Non-pigmented ciliary epithelial cell (primary cell): Measurements from ENCODE around the genes ARG1, ENPP3 and TAAR6.

DNA sequence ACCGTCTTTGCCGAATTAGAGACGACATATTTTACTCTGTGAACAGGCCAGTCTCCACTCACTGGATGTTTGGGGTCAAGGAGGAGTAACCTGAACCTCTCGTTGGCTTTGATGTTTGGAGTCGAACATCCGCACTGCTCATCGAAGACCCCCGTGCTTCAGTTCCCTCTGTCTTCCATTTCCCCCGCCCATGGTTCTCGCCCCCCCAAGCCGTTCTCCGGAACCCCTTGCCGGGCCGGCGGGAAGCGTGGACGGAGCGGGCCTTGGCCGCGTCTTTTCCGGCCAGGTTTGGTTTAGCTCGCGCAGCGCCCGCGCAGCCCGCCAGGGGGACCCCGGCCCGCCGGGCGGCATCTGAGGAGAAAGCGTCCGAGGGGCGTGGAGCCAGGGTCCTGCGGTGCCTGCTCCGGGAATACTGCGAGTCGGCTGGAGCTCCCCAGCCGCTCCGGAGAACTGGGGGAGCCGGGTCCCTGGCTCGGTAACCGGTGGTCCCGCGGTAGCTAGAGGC is 617 bp upstream of the TMEM200A start:
- RRBS = 2% methylated on average over 24 of the region's 45 CpGs

GRCh38 chr6:130827902-130828203 is 647 bp downstream of the SMLR1 start:
- RRBS = no CpG with 5 or more reads among the region's 5 CpGs

DNA sequence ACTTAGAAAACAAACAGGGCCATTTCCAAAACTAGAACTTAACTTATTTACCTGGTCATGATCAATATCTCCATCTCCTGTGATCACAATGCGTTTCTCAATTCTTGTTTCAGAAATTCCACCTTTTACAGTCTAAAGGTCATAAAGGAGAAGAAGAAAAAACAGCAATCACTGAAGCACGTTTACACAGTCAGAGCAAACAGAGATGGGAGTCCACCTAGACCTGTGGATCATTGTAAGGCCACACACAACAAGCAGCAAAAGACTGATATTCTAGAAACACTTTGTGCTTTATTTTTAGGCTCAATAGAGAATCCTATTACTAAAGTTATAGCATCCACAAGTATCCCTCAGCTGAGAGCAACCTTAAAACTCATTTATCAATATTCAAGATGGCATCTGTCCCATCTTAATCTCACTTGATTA is 36.4 kb downstream of the SMLR1 start:
- RRBS = no CpG with 5 or more reads among the region's 2 CpGs

DNA sequence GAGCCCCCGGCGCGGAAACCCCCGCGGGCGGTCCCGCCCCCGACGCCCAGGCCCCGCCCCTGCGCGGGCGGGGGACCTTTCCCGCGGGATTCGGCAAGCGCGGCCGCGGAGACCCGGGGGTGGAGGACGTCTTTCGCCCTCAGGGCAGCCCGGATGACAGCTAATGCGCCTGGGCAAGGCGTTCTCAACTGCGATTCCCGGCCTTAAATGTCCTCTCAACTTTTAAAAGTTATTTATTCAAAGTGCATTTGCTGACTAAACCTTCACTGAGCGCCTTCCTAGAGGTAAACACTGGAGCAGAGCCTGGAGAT is 243 bp upstream of the EPB41L2 start:
- RRBS = under 1% methylated on average over 10 of the region's 29 CpGs

DNA sequence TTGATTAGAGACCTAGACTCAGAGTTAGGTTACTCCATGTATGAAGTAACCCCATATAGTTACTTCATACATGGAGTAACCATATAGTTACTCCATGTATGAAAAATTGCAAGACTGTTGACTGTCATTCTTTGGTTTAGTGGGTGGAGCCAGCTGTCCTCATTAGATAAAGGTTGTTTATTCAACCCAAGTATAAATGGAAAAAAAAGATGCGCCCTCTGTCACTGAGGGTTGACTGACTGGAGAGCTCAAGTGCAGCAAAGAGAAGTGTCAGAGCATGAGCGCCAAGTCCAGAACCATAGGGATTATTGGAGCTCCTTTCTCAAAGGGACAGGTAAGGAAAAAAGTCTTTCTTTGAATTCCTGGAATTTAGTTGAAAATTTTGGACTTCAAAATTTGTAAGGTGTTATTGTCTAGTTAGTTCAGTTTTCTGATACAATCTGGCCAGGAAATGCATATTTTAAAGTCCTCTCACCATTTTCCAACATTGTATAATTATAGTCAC is at the start of gene ARG1:
ARG1 (plus strand) TSS at position 221 of the 505 bp plus-strand sequence.
- RRBS = no CpG with 5 or more reads among the region's 2 CpGs

DNA sequence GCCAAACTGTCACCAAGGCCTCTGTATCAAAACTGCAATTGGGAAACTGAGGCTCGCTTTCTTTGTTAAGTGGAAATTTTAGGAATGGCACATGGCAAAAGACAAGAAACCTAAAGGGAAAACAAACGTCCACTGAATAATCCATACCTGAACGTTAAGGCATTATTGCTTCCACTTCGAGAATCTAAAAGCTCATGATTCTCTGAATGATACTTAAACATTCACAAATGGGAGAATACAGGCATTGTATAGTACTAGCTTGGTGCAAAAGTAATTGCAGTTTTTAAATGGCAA is 7.1 kb downstream of the ARG1 start:
- RRBS = no CpG with 5 or more reads among the region's 4 CpGs

DNA sequence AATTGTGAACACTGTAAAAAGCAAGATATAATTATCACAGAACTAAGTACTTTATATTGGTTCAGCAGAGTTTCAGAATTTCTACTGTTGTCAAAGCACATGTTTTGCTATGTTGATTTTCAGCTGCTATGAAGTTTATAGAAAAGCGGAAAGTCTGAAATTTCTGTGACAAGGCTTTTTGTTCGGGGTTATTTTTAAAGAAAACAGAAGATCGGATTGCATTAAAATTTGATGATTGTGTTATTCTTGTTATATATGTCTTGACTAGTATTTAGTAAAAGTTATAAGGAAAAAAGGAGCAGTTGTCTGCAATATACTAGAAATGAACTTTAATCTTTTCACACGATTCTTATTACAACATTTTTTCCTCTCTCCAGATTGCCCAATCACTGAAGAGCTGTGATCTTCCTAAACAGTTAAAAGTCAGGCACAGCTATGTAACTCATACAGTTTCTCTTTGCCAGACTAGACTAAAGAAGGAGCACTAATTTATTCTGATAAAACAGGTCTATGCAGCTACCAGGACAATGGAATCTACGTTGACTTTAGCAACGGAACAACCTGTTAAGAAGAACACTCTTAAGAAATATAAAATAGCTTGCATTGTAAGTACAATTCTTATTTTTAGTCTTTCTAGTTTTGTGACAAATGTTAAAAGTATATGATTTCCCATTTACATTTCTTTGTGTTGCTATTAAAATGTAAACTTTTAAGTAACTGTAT is at the start of gene ENPP3:
ENPP3 (plus strand) TSS at position 445 of the 723 bp plus-strand sequence.
- RRBS = no CpG with 5 or more reads among the region's 6 CpGs

DNA sequence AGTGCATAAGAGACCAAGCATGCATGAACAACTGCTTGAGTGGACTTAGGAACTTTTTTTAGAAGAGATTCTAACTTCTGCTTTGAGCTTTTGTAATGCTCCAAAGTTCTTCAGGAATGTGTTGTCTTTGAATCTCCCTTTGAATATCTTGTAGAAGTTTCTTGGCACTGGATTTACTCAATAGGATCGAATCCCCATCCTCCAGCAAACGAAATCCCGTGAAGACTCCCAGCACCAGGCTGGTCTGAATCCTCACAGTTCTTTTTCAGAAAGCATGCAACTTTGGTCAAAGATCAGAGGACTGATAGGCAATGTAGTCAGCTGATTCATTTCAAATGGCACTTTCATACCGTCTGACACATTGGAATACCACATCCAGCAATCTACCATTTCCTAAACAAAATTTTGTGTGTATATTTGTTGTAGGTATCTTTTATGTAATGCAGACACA is 33.3 kb downstream of the ENPP1 start:
- RRBS = no CpG with 5 or more reads among the region's 4 CpGs

DNA sequence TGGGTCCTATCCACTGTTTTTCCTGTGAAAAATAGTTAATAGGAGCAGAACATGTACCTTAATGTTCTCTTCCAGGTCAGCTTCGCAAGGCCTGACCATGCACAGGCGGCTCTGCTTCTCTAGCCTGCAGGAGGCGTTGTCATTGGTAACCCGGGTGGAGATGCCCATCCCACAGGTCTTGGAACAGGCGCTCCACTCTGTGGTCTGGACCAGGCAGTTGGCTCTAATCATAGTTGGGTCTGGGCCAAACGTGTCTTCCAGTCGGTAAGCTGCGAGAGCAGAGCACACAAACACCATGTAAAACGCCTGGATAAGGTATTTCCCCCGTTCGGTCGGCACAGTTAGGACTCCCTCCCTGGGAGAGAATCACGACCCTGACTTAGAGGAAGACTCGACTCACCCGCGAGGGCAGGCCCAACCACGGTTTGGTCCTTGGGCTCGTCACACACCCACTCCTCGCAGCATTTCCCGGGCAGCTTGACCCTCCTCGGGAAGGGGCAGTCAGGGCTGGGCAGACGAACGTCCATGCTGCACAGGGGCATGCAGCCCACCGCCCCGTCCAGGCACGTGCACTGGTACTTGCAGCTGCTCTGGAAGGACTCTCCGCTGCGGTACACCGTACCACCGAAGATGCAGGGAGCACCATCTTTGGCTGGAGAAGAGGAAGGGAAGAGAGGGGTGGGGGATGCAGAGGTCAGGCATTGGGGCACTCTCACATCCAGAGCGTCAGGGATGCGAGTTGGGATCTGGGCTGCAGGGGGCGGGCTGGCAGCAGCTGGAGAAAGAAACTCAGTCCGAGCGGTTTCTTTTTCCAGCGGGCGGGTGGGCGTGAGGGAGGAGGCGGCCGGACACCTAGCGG is 1.1 kb downstream of the CCN2 start:
- RRBS = no CpG with 5 or more reads among the region's 41 CpGs

DNA sequence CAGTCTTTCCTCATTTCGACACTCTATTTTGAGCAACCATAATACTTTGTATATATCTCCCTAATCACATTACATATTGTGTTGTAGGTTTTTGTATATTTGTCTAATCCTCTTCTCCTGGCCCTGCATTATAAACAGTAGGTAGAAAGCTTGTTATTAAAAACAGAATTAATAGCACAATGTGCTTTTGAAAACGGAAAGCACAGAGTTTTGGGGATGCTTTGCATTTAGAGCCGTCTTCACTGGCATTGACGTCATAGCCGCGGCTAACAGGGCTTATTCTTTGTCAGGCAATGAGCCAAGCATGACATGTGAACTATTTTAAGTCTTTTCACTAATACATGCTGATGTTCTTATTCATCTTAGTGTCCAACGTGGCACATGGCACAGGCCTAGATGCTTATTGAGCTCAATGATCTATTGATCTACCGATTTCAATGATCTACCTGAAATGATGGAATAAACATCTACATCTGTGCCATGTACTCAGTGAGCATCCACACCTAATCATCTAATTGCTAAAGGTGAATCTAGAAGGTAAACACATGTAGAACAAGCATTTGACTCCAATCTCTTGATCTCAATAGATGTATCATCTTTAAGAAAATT is 47.4 kb upstream of the CCN2 start:
- RRBS = no CpG with 5 or more reads among the region's 8 CpGs

- RRBS = no CpG with 5 or more reads among the region's 7 CpGs
These were observed 112.3 kb upstream of the CCN2 start for GRCh38 chr6:132063149-132064185.

DNA sequence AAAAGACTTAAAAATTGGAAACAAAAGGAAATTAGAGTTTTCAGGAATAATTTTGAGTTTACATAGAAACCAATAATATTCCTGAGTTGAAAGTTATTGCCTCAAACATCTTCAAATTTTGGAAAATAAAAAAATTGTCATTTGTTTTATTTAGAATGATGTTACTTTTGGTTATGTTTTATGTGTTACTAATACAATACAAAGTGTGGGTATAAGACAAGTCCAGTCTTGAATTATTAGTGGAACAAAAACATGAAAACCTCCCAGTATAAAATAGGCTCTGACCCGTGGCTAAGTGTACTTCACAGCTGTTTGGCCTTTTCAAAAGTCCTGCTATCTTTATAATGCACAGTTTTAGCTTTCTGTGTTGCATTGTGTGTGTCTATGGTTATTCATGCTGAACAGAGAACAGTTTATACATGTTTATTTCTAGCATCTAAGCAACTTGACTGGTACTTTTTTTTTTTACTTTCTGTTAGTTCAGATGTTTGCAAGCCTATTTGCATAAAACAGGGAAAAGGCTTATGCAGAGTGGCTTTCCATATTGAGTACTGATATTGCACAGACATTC is 119.1 kb upstream of the CCN2 start:
- RRBS = no CpG with 5 or more reads among the region's 1 CpG

GRCh38 chr6:132153360-132153700 is 202.2 kb upstream of the CCN2 start:
- RRBS = no CpG with 5 or more reads among the region's 4 CpGs

- RRBS = no CpG with 5 or more reads among the region's 2 CpGs
These were observed 67.1 kb downstream of the MOXD1 start for GRCh38 chr6:132334112-132334687.

DNA sequence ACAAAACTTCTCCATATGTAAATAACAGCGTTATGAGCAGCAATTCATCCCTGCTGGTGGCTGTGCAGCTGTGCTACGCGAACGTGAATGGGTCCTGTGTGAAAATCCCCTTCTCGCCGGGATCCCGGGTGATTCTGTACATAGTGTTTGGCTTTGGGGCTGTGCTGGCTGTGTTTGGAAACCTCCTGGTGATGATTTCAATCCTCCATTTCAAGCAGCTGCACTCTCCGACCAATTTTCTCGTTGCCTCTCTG is at the start of gene TAAR6:
TAAR6 (plus strand) TSS at position 33 of the 254 bp plus-strand sequence.
- RRBS = no CpG with 5 or more reads among the region's 9 CpGs

GRCh38 chr6:132819287-132820403 is 5.3 kb downstream of the RPS12 start:
- RRBS = no CpG with 5 or more reads among the region's 10 CpGs

- RRBS = no CpG with 5 or more reads among the region's 5 CpGs
These were observed 179.0 kb upstream of the EYA4 start for GRCh38 chr6:133062106-133062685.

DNA sequence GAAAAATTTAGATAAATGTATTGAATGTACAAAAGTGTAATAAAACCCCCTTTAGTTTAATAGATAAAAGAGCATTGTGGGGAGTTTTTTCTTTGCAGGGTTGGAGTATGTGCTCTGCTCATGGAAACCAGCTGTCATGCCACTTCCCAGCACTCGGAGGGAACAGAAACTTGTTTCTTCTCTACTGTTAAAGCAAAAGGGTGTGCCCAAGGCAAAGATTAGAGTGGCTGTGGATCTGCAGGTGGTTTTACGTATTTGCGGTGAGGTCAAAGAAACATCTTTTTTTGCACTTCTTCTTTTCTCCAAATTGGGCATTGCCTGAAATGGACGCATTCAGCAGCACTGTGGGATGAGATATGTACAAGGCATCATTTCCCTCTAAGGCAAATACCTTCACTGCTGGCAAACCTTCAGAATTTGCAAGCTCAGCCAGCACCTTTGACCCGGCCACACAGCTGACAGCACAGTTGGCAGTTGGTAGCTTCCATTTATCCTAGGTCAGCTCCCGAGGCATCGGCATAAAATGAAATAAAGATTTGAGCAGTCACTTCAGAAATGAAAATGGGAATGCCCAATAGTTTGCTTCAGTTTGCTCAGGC is 178.4 kb upstream of the EYA4 start:
- RRBS = no CpG with 5 or more reads among the region's 7 CpGs

DNA sequence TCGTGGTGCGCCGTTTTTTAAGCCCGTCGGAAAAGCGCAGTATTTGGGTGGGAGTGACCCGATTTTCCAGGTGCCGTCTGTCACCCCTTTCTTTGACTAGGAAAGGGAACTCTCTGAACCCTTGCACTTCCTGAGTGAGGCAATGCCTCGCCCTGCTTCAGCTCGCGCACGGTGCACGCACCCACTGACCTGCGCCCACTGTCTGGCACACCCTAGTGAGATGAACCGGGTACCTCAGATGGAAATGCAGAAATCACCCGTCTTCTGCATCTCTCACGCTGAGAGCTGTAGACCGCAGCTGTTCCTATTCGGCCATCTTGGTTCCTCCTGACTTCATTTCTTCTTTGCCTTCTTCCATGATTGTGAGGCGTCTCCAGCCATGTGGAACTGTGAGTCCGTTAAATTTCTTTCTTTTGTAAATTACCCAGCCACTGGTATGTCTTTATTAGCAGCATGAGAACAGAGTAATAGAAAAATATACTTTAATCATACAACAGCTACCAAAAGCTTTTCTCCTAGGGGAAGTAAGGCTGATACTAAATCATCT is 93.3 kb upstream of the EYA4 start:
- RRBS = no CpG with 5 or more reads among the region's 21 CpGs

DNA sequence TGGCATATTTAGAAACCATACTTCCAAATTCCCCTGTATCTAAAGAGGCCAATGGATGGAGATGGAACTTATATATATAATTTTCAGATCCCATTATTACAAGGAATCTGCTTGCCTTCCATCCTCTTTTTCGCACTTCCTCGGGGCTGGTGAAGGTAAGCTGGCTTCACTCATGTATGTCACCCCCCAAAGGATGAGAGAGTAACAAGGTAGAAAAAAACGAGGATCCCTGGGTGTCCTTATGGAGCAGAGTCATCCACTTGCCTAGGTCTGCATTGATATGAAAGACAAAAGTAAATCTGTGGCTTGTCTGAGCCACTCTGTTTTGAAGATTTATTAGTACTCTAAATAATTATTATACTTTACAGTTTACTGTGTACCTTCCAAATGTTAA is 7.0 kb upstream of the TCF21 start:
- RRBS = no CpG with 5 or more reads among the region's 3 CpGs